ENCODE measurements around a stretch of chr2.

DNA sequence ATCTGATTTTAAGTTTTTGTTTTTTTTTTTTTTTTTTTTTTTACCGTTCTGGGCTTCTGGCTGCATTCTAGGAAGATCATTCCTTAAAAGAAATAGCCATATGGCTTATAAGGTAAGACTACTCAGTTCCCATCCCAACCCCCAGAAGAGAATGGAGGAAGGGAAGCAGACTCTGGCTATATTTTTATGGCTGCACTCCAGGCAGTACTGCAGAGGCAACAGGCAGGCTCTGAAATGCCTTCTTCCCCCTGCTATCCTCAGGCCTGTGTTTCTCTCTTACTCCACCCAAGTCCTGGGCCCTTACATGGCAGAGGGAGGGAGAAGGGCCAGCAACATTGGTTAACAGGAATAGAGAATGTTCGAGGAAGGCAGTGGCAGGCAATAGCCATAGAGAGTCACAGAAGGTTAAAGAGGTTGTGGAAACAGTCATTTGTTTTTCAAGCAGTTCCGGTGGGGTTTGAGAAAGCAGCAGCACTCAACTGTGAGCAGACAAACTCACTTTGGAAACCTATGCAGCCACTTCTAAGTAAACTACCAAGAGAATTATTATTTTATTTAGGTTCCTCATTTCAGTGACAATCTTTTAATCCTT is 15.0 kb upstream of the DARS1 start:
- PRO-cap, 2 experiments: no peak in any of the 2 experiments

DNA sequence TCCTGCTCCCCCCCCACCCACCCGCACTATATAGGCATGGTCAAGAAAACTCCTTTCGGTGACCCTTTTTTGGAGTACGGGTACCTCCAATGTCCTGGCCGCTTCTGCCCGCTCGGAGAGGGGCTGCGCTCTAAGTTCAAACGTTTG is 213 bp downstream of the CXCR4 start:
- PRO-cap, 2 experiments: no peak in any of the 2 experiments

GRCh38 chr2:136255670-136256483 is 137.9 kb upstream of the CXCR4 start:
- PRO-cap, 2 experiments: no peak in any of the 2 experiments

GRCh38 chr2:136326894-136328135 is 209.4 kb upstream of the CXCR4 start:
- PRO-cap, 2 experiments: no peak in any of the 2 experiments

GRCh38 chr2:136381876-136382815 is 264.2 kb upstream of the CXCR4 start:
- PRO-cap, 2 experiments: no peak in any of the 2 experiments

- PRO-cap, 2 experiments: no peak in any of the 2 experiments
These were observed 305.5 kb upstream of the CXCR4 start for GRCh38 chr2:136423430-136423955.

DNA sequence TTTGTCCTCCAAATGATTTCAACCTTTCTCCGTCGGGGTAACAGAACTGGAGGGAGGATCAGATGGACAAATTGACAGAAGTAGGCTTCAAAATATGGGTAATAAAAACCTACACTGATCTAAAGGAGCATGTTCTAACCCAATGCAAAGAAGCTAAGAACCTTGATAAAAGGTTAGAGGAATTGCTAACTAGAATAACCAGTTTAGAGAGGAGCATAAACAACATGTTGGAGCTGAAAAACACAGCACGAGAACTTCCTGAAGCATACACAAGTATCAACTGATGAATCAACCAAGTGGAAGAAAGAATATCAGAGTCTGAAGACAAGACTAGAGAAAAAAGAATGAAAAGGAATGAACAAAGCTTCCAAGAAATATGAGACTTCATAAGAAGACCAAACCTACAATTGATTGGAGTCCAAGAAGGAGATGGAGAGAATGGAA is 28.9 kb downstream of the HNMT start:
- PRO-cap, 2 experiments: no peak in any of the 2 experiments

DNA sequence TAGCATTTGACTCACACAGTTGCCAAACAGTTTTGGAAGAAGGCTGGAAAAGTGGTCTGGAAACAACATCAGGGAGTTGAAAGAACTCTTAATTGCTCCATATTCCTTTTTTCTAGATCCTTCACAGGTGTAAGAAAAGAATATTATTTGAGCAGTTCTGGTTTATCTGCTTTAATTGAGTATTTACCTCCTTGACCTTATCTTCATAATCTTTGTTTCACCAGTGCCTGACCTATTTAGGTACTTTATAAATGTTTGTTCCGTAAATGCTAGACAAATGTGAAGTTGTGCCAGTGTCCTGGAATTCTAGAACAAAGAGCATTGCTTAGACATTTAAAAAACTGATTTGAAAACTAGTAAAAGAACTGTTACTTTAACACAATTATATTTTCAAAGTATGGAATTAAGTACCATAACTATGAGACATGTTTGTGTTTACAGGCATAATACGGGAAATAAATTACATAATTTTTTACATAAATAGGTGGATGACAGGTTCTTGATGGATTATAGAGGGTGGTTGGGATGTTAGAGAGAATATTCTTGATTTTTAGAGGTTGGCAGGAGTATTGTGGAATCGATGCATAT is 15.2 kb downstream of the SPOPL start:
- PRO-cap, 2 experiments: no peak in any of the 2 experiments

- PRO-cap, 2 experiments: no peak in any of the 2 experiments
These were observed 816 bp downstream of the NXPH2 start for GRCh38 chr2:138779358-138779790.

- PRO-cap, 2 experiments: no peak in any of the 2 experiments
These were observed 720 bp upstream of the NXPH2 start for GRCh38 chr2:138780893-138781327.

DNA sequence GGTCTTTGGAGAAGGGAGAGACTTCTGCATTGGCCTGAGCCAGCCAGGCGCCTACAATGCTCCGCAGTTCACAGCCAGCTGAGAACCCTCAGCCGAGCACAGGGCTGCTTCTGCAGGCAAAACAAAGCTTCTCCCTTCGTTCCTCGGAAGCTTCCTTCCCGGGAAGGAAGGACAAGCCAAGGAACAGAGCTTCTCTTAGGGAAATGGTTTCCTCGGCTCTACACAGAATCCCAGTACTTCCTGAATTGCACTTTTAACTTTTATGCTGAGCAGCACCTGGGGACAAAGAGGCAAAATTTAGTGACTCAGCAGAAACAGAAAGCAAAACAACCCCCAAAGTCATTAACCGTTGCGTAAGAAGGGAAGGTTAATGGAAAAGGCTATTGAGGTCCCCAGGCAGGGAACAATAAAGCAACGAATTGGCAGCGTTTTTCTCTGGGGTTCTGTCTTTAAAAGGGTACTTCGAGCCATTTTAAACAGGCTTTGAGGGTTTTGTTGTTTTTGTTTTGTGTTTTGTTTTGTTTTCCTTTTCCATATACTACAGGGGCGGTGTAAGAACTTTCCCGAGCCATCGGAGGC is 524 bp upstream of the LRP1B start:
- PRO-cap, 2 experiments: no peak in any of the 2 experiments

DNA sequence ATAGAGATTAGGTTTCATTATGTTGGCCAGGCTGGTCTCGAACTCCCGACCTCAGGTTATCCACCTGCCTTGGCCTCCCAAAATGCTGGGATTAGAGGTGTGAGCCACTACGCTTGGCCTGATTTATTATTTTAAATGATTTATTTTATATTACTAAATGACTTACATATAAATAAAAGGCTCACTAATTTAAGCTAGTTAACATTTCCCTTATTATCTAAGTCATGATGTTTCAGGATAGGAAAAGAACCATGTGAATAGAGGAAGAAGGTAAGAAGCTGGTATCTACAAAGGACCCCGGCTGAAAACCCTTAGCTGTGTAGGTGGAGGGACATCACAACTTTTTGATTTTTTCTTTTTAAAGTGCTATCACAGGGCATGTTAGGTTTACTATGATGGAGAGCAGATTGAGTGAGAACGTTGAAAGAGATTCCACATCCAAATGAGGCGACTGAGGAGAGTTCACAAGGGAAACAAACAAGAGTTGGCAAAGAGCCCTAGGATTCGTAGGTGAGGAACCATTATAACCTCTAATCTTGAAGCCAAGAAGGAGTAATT is 197.5 kb upstream of the LRP1B start:
- PRO-cap, 2 experiments: no peak in any of the 2 experiments

DNA sequence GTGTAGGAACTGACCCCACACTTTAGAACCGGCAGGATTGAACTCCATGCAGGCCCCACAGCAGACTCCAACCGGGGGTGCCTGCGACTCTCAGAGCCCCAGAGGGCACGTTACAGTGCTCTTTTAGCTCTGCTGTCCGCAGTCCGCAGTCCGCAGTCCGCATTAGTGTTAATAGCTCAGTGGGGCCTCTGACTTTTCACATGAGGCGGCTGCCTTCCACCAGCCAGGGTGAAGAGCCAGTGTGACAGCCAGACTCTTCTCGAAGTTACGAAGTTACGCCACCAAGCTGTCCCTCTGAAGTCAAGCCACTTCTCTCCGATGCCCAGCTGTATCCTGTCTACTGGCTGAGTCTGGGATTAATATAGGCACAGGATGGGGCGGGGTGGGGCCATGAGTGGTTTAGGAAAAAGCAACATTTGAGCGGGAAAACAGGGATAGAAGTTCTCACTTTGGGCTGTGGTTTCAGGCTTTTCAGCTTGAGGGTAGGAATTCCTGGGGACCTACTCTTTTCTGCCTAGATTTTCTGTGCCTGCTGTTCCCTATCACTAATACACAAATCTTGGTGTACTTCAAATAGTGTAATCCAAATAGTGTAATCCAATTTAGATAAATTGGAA is 102.5 kb upstream of the ARHGAP15 start:
- PRO-cap, 2 experiments: no peak in any of the 2 experiments

GRCh38 chr2:143150270-143150772 is 21.1 kb downstream of the ARHGAP15 start:
- PRO-cap, 2 experiments: no peak in any of the 2 experiments

GRCh38 chr2:143177088-143177645 is 47.9 kb downstream of the ARHGAP15 start:
- PRO-cap, 2 experiments: no peak in any of the 2 experiments

- PRO-cap, 2 experiments: no peak in any of the 2 experiments
These were observed 440.0 kb downstream of the ARHGAP15 start for GRCh38 chr2:143569278-143569477.

DNA sequence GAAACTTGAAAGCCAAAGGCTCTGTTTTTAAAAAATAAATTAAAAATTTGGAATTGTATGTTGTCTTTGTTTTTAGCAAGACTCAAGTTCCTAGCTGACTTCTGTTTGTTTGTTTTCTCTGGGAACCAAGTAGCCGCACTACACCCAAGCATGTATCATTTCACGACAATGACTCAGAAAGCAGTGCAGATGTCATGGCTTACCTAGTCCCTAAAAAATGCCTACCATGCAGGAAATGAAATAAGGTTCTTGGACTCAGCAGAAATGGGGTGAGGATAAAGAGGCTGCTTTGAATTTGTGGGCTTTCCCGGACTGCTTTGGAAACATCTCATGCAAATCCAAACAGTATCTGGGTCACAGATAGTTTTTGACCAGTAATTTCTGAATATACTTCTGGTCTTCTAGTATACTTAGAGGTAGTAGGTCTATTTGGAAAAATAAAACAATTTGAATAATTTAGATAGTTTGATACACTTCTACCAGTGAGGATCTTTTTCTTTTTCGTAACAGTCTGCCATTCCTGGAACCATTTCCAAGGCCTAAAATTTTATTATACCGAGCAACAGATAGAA is 25.7 kb upstream of the GTDC1 start:
- PRO-cap, 2 experiments: no peak in any of the 2 experiments

GRCh38 chr2:144399142-144399352 is 66.7 kb upstream of the GTDC1 start:
- PRO-cap, 2 experiments: no peak in any of the 2 experiments

DNA sequence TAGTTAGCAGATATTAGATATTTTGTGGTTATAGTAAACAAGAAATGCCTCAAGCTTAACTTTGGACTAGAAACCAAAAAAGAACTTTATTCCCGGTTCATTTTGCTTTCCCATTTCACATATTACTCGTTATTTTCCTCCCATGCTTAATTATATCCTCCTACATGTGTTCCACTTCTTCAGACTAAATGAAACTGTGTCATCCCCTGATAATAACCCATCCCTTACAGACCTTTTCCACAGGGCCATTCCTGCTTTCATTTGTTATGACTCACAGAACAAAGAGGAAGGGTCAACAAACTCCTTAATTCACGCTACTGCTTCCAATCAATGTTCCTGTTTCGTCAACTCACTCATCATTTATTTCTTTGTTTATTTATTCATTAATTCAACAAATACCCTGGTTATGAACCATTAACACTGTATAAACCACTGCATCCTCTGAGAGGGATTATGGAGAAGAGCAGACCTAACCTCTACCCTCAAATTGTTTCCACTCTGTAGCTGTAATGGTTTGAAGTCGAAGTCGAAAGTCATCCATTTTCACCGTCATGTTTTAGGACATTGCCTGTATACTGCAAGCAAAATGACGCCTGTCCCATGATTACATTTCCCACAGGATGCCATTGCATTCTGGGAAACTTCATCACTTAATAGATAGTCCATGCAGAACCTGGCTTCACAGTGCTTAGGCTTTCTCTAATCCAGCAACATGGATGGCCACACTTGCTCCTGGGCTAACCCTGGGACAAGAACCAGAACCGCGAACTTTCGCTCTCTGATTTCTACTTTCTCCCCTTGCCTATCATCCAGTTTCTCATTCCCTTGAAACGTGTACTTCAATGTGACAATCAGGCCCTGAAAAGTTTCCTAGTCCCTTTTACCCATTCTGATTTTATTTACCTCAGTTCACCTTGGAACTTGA is 83.3 kb upstream of the GTDC1 start:
- PRO-cap, 2 experiments: no peak in any of the 2 experiments

- PRO-cap, 2 experiments: no peak in any of the 2 experiments
These were observed 84.1 kb downstream of the ZEB2 start for GRCh38 chr2:144435732-144436381.

All from heart right ventricle (tissue), 2 donors.